ENCODE results near the genes LANCL1 and ATIC.

DNA sequence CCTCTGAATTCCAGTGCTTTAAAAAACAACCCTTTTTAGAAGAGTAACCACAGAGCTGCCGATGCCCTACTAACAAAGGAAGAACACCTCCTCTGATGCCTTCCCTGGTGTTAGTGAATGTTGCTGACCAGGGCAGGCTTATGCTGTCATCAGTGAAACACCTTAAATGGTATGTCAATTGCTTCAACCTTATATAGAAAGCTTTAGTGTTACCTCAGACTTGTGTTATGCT, 79.7 kb upstream of the FZD5 start:
- RRBS = no CpG with 5 or more reads among the region's 1 CpG

DNA sequence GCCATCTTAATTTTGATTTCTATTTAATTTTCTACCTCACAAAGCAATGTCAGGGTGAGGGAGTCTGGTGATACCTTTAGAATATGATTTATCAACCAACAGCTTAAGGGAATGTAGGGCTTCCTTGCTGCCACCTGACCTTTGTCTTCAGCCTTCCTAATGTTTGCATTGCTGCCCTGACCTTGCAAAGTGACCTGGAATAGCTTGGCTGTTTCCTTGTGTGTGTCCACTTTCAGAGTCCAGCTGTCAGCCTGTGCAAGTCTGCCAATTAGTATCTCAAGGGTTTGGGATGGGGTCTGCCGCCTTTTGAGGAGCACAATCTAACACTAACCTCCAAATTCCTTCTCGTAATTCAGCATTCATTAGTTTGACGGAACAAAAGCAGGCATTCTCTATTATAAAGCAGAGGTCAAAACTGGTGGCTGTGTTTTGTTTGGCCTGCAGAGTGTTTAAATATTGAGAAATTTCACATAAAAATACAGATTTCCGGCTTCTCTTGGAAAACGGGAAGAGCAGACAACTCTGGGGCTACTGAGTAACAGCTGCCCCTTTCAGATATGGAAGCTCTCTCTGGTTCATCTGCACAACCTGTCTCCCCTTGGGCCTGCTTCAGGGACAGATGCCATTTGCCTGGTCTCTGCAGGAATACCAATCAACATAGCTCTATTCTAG, 127.4 kb downstream of the PLEKHM3 start:
- RRBS = no CpG with 5 or more reads among the region's 5 CpGs

GRCh38 chr2:208111904-208112917, 12.1 kb downstream of the CRYGD start:
- RRBS = 70% methylated on average over 2 of the region's 50 CpGs

DNA sequence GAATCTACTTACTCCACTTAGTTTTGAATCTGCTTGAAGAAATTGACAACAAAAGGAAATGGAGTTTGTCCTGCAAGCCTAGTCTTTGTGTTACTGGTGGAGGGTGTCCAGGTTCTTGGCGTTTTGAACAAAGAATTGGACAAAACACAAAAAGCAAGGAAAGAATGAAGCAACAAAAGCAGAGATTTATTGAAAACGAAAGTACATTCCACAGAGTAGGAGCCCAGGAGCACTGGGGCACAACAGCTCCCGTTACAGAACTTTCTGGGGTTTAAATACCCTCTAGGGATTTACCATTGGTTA, 47.9 kb upstream of the PTH2R start:
- RRBS = no CpG with 5 or more reads among the region's 3 CpGs

- RRBS = no CpG with 5 or more reads among the region's 1 CpG
These were observed 56.4 kb downstream of the PTH2R start for GRCh38 chr2:208463019-208463364.

GRCh38 chr2:208529671-208530147, 123.1 kb downstream of the PTH2R start:
- RRBS = no CpG with 5 or more reads among the region's 5 CpGs

GRCh38 chr2:209662918-209663528, 108.6 kb upstream of the UNC80 start:
- RRBS = no CpG with 5 or more reads among the region's 7 CpGs

GRCh38 chr2:210050319-210050750, 47.9 kb downstream of the RPE start:
- RRBS = no CpG with 5 or more reads among the region's 2 CpGs

- RRBS = 2% methylated on average over 11 of the region's 53 CpGs
These were observed at the start of gene LANCL1 for GRCh38 chr2:210475835-210476986. TSS of gene LANCL1 (minus strand) at chr2:210476759.

DNA sequence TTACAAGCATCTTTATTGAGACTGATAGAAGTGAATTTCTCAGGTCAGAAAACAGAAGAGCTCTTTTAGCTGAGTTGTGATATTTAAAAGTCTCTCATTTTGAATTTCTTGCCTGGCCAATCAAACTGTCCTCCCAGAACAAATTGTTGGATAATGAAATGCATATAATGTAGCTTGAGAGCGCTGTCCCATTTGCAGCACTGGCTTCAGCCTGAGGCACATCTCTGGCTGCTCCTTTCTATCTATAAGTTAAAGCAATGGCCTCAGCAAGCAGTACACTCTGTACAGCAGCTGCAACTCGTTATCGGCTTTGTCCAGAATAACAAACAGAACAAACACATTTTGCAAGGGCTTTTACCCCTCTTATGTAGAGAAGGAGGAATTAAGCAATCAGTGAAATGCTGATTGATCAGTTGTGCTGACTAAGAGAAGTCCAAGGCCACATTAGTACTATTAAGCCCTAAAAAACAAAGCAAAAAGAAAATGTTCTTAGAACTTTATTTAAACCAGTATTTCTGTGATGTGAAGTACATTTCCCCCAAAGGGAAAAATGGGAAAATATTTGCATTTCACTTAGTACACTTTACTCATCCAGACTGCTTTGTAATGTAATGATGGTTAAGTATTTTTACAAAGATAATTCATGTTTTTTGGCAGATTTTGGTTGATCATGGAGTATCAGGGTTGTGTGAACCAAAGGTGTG, 15.1 kb upstream of the CPS1 start:
- RRBS = no CpG with 5 or more reads among the region's 3 CpGs

GRCh38 chr2:210544975-210545456, 11.4 kb upstream of the CPS1 start:
- RRBS = no CpG with 5 or more reads among the region's 5 CpGs

DNA sequence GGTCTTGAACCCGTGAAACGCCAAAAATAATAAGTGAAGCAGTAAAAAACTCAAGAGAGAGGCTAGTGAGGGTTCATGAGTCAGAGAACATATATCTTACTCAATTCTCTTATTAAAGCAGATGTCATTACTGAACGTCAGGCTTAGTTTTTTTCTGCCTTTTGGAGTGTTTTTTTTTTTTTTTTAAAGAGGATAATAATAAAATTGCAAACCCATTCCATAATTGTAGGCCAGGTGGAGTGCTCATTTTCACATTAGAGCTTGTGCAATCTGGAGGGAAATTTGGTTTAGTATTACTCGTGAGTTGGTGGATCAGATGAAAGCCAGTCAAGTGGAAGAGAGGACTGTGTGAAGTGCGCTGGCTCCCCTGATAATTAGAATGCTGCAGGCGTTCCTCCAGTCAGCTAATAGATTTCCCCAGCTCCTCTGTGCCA, 74.5 kb downstream of the CPS1 start:
- RRBS = no CpG with 5 or more reads among the region's 6 CpGs

DNA sequence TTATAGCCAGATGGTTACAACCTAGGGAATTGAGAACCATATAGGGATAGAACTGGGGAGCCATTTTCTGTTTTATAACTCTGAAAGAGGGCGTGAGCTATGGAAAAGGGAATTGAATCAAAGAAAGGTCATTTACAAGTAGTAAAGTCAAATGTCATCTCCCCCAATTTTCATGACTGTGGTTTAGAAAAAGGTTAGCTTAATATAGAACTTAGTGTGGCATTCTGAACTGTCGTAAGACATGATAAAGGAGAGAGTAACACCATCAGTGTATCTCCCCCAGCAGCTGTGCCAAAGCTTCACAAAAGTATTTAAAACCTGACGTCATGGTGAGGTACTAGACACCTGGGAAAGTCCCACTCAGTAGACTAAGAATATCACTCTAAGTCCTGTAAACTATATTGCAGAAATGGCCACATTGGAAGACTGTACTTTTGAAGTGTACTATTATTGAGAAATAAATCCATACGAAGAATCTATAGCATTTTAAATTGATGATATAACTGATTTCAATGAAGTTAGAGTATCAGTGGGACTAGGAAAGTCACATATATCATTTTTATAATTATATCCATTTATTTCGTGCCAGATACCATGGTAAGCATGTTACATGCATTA, 5.9 kb upstream of the IKZF2 start:
- RRBS = no CpG with 5 or more reads among the region's 5 CpGs

- RRBS = no CpG with 5 or more reads among the region's 16 CpGs
These were observed 1.2 kb upstream of the BARD1 start for GRCh38 chr2:214810602-214811137.

- RRBS = no CpG with 5 or more reads among the region's 4 CpGs
These were observed 32.8 kb downstream of the ABCA12 start for GRCh38 chr2:215105556-215106023.

DNA sequence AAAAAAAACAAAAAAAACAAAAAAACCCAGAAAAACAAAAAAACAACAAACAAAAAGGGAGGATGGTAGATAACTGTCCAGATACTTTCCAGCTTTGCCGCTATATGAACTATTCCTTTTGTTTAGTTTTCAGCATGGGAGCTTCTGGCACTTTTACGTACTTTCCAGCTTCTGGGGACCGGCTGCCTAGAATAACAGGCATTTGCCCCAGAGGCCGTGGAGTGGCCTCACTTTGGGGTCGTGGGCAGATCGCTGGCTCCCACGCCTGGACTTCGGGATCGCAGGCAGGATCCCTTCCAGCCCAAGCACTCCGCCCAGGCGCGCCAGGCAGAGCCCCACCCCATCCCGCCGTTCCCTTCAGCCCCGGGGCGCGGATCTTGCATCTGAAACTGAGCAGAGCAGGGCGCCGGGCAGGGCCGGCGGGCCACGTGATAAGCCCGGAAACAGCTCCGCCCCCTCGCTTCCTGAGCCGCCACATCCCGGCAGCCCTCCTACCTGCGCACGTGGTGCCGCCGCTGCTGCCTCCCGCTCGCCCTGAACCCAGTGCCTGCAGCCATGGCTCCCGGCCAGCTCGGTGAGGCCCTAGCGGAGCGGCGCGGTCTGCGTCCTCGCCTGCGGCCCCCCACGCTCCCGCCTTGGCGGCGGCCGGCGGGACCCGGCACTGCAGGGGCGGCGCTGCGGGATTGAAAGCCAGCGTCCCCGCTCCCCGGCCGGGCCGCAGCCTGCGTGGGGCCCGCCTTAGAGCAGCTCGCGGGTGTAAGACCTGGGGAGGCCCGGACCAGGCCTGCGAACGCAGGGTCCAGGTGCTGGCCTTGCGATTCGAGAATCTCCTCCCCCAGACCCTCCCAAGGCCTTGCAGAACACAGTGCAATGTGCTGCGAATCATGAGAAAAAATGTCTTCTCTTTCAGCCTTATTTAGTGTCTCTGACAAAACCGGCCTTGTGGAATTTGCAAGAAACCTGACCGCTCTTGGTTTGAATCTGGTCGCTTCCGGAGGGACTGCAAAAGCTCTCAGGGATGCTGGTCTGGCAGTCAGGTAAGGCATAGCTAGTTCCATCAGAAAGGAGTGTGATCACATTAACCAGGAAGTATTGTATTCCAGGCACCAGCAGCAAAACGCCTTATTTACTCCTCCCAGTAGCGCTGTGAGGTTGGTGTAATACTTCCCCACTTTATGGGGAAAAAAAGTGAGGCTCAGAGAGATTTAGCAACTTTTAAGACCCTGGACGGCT, at the start of gene ATIC:
Gene ATIC (plus strand): TSS at position 472 of the 1,233 bp plus-strand sequence.
- RRBS = 2% methylated on average over 38 of the region's 74 CpGs

DNA sequence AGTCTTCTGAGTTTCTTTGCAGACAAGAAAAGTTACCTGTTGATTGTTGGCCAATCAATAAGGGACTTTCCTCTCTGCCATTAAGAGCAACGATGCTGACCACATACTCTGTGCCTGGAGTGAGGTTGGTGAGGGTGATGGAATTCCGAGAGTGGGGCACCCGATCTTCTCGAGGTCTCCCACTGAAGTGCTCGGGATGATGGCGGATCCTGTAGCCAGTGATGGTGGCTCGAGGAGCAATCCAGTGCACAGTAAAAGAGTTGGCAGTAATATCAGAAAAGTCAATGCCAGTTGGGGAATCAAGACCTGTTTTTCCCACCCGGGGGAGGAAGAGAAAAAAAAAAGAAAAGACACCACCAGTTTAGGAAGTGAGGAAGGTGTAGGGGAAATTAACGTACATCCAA, 49.2 kb downstream of the FN1 start:
- RRBS = no CpG with 5 or more reads among the region's 9 CpGs